ReNcell CX (cell line): ENCODE measurements around the gene TPBGL.

- PRO-cap: unidirectional peak, minus-strand start at chr11:74325802
Observed at GRCh38 chr11:74325555-74326204, 14.2 kb upstream of the P4HA3 start.

DNA sequence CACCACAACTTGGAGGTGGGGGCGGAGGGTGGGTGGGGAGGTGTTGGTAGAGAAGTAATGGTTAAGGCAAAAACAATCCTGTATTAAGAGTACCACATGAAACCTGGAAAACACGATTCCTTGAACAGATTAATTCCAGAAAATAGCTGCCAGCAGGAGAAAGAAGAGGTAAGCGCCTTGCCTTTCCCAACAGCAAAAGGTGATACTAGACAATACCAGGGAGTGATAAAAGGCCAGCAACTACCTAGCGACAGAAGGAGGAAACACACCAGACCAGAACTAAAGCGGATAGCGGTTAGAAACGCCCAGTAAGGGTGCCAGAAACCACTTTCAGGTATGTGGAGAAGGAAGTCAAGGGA lies 918 bp downstream of the PGM2L1 start:
- PRO-cap: no peak

DNA sequence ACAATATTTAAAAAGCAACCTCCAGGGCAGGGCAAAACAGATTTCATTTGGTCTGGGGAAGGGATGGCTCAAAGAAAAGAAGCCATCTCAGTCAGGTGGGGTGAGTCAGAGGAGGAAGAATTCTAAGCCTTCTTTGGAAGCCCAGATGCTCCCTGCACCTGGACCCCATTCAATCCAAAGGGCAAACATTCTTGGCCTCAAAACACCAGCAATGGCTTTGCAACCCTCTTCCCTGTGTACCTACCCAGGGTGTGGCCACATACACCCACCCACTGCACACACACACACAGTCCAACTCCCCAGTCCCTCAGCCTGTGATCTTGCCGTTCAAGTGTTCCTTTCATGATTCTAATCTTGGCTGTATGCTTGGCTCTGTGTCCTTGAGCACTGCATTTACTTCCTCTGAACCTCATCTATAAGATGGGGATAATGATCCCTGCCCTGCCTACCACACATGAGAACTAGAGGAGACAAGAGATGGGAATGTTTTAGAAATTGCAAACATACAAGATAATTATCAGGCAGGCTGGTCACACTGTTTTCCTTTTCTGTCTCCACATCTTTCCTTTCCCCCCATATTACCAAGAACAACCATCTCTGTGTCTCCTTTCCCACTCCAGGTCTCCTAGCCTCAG lies 1.9 kb downstream of the KCNE3 start:
- PRO-cap: no peak

DNA sequence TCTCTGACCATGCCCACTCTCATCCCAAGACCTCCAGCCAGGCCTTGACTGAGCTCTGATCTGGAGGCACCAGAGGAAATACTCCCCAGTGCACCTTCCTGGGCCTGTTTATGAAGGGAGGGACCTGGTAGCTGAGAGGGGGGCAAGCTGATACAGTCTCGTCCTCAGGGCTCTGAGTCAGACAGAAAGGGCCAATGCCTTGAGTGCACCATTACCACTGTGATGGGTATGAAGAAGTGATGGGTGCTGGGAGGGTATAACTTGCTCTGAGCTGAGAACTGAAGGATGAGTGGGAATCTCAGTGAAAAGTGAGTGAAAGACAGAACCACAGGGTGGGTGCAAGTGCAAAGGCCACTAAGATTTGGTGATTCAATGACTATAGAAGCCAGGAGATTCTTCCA lies 48.9 kb downstream of the CHRDL2 start:
- PRO-cap: no peak

GRCh38 chr11:74754658-74755415 lies 6.2 kb downstream of the RNF169 start:
- PRO-cap: no peak

DNA sequence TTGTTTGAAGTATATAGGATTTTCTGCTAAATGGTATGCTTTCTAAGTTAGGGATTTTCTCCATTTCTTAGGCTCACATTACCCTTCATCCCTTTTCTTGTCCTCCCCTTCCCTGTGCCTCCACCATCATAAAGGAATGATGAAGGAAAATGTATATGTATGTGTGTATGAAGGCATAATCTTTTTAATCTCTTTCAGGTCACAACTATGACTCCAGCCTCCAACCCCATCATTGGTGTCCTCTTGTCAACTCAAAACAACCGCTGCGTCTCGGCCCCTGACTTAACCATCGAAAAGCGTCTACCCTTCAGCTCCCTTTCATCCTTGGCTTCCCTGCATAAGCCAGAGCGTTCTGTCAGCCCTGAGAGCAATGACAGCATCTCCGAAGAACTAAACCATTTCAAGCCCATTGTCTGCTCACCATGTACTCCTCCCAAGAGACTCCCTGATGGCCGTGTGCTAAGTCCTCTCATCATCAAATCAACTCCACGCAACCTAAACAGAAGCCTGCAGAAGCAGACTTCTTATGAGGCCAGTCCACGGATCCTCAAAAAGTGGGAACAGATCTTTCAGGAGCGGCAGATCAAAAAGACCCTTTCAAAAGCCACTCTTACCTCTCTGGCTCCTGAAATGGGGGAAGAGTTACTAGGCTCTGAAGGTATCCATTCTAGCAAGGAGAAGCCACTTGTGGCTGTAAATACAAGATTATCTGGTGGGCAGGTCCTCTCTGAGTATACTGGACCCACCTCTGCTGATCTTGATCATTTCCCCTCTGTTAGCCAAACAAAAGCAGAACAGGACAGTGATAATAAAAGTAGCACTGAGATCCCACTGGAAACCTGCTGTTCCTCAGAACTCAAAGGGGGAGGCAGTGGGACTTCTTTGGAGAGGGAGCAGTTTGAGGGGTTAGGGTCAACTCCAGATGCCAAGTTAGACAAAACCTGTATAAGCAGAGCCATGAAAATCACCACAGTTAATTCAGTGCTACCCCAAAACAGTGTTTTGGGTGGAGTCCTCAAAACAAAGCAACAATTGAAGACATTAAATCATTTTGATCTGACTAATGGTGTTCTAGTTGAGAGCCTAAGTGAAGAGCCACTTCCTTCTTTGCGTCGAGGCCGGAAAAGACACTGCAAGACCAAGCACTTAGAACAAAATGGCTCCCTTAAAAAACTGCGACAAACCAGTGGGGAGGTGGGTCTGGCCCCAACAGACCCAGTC lies 87.1 kb downstream of the RNF169 start:
- PRO-cap: no peak

DNA sequence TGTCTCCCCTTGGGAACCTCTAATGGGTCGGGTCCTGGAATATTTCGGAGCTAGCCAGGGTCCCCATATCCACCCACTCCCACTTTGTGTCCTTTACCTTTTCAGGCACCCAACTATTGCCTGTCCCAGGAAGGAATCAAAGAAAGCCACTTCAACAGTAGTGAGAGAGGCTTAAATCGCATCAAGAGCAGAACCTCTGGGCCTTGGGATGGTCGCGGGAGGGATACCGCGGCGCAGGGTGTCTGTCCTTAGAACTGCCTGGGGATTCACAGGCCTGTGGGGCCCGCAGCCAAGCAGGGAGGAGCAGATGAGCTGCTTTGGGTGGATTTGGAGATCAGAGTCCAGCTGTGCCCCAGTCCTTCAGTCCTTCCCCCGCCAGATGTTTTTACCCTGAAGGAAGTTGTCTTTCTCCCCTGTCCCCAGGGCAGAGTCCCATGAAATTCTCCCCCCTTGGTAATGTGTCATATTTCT lies 13.4 kb downstream of the SLCO2B1 start:
- PRO-cap: no peak

DNA sequence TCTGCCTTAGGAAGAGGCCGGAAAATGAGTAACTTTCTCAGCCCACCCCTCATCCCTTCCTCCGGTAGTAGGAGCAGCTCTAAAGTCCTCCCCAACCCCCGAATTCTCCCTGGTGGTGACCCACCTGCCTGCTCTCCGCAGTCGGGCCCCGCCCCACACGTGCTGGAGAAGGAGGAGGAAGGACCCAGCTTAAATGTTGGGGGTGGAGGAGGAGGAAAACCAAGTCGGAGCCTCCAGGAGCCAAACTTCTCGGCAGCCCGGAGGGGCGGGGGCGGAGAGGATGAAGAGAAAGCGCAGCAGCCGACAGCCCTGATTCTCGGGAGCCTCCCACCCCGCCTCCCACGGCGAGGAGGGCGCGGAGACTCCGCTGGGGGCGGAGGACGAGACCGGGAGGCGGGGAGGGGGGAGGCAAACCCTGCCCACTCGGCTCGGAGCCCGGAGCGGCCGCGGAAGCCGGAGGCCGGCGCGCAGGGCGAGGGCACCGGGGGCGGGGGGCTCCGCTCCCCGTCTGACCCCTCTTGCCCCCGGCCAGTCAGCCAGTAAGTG lies at the start of gene TPBGL:
Gene TPBGL (plus strand): TSS at position 422 of the 546 bp plus-strand sequence.
- PRO-cap: no peak

DNA sequence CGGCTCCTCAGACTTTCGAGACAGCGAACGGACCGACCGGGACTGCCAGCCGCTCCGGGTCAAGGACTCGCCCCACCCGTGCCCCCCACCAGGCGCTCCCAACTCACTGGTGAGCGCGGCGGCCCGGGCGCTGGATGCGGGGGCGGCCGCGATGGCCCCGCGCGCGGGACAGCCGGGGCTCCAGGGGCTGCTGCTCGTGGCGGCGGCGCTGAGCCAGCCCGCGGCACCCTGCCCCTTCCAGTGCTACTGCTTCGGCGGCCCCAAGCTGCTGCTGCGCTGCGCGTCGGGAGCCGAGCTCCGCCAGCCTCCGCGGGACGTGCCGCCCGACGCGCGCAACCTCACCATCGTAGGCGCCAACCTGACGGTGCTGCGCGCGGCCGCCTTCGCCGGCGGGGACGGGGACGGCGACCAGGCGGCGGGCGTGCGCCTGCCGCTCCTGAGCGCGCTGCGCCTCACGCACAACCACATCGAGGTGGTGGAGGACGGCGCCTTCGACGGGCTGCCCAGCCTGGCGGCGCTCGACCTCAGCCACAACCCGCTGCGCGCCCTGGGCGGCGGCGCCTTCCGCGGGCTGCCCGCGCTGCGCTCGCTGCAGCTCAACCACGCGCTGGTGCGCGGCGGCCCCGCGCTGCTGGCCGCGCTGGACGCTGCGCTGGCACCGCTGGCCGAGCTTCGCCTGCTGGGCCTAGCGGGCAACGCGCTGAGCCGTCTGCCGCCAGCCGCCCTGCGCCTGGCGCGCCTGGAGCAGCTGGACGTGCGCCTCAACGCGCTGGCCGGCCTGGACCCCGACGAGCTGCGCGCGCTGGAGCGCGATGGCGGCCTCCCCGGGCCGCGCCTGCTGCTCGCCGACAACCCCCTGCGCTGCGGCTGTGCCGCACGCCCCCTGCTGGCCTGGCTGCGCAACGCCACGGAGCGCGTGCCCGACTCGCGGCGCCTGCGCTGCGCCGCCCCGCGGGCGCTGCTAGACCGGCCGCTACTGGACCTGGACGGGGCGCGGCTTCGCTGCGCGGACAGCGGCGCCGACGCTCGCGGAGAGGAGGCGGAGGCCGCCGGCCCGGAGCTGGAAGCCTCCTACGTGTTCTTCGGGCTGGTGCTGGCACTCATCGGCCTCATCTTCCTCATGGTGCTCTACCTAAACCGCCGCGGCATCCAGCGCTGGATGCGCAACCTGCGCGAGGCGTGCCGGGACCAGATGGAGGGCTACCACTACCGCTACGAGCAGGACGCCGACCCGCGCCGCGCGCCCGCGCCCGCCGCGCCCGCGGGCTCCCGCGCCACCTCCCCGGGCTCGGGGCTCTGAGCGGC lies 777 bp downstream of the TPBGL start:
- PRO-cap: unidirectional peak, plus-strand start at position 465 of the sequence; bidirectional peak, plus-strand start at position 1,044 of the sequence, minus-strand start at position 784 of the sequence

- PRO-cap: no peak
Observed at GRCh38 chr11:75264179-75265008, 23.8 kb downstream of the TPBGL start.

GRCh38 chr11:75522922-75523758 lies 2.6 kb downstream of the GDPD5 start:
- PRO-cap: no peak

GRCh38 chr11:75537090-75537727 lies 11.5 kb upstream of the GDPD5 start:
- PRO-cap: no peak

- PRO-cap: bidirectional peak, plus-strand start at chr11:75554805, minus-strand start at chr11:75554366
Observed at GRCh38 chr11:75554191-75555105, 7.6 kb upstream of the SERPINH1 start.

DNA sequence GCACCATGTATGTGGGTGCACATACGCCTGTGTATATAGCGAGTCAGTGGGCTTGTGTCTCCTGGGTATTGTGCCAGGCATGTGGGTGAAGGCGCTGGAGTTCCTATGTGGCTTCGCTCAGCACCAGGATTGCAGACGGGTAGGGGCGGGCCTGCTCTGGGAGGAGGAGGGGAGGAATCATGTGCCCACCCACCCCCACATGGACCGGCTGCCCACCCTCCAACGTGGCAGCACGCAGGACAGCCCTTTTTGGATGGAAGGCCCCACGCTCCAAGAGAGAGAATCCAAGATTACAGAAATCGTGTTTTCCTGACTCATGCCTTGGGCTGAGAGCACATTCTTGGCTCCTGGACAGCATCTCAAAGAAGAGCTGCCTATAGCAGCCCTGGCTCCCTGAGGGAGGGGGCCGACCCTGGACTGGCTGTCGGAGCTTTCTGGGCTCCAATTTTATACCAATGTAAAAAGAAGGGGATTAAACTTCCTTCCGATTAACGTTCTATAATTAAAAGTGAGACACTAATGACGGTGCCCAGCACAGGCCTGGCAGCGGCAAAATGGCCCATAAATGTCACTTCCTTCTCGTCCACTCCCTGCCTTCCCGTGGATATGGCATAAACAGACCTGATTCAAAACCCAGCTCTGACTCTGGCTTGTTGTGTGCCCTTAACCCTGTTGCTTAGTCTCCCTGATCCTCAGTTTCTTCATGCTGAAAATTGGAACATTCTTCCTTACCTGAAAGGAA lies 3.9 kb upstream of the SERPINH1 start:
- PRO-cap: bidirectional peak, plus-strand start at position 392 of the sequence, minus-strand start at position 286 of the sequence; unidirectional peak, minus-strand start at position 417 of the sequence

DNA sequence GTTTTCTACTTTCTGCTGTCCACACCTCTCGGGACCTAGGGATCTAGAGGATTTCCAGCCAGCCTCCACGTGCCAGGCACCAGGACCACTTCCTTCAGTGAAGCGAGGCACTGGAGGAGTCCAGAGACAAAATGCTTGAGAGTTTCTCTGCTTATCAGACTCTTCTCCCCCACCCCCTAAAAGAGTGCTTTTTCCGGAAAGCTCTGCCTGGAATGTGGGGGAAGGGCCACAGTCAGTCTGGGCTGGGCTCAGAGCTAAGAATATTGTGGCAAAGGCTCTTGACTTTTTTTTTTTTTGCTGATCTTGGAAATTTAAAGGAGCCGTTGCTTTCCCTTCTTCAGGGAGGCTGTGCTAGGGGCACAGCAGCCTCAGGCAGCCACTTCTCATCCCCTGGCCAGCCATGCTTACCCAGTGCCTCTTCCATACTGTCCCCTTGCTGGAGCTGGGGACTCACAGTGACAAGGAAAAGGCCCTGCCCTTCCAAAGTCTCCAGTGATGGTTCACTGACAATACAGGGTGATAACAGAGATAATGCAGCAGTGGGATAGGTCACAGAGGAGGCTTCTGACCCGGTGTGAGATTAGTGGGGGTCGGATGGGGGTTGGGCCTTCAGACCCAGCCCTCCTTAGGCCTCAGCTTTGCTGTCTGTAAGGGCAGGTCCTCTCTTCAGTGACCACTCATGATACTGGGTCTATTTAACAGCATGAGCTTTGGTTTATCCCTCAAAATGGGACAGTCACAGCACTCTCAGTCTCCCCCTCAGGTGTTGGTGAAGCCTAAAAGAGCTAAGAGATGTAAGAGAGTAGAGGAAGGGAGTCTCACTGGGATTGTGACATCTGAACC lies 2.8 kb upstream of the SERPINH1 start:
- PRO-cap: no peak

DNA sequence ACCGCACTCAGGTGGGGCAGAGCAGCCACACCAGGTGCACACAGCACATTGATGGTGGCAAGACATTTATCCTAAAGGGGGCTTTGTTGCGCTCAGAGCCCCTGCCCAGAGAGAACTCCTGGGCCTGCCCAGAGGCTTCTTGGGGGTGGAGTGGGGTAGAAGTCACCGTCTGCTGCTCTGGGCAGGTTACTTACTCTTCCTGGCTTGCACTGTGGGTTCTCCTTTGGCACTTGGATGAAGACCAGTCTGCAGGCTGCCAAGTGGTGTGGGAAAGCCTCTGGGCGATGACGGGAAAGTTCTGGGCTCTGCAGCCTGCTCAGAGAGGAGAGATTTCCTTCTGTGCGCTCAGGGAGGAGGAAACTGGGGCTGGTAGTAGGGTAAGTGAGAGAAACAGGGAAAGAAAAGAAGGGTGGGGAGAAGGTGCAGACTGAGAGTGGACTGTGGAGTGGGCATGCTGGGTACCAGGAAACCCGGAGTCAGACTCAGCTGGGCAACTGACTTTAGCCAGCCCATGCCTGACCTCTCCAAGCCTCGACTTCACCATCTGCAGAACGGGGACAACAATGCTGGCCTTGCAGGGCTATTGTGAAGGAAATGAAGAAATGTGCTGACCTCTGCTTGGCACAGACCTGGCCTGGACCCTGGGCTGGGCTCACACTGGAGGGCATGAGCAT lies 511 bp downstream of the MOGAT2 start:
- PRO-cap: no peak

GRCh38 chr11:75773400-75774111 lies 5.0 kb downstream of the DGAT2 start:
- PRO-cap: no peak

- PRO-cap: no peak
Observed at GRCh38 chr11:75873323-75874237, 58.6 kb downstream of the UVRAG start.

DNA sequence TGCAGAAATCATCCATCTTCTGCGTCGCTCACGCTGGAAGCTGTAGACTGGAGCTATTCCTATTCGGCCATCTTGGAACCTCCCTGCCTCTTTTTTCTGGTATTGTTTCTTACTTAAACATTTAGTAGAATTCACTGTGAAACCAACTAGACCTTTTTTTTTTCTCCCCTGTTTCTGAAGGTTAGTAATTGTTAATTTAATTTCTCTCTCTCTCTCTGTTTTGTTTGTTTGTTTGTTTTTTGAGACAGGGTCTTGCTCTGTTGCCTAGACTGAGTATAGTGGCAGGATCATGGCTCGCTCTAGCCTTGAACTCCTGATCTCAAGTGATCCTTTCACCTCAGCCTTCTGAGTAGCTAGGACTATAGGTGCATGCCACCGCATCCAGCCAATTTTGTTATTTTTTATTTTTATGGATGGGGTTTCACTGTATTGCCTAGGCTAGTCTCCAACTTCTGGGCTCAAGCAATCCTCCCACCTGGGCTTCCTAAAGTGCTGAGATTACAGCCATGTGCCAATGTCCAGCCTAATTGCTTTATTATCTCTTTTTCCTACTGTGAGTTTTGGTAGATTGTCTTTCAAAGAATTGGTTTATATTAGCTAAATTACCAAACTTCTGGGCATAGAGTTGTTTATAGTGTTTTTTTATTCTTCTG lies 165.1 kb downstream of the UVRAG start:
- PRO-cap: no peak

DNA sequence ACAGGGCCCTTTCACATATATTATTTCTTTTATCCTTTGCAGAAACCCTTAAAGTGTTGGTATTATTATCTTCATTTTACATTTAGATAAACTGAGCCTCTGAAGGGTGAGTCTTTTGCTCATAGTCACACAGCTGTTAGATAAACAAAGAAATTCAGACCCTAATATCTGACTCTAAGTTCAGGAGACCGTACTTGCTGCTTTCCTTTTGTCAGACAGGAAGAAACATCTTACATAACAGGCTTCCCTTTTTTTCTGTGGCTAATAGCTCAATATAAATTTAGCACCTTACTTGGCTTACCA lies 128.8 kb downstream of the WNT11 start:
- PRO-cap: no peak